Lung (tissue), 4 donors: ENCODE results near the genes ATL2 and SRSF7.

GRCh38 chr2:37601978-37602342 lies 69.5 kb downstream of the CDC42EP3 start:
- PRO-cap, result no peak
- RAMPAGE, long total RNA, result no peak
- RRBS, result no CpG with 5 or more reads among the region's 2 CpGs

- PRO-cap, result no peak
- RAMPAGE, long total RNA, result no peak
- RRBS, result no CpG with 5 or more reads among the region's 9 CpGs
These were observed 45.3 kb downstream of the CDC42EP3 start for GRCh38 chr2:37626147-37626600.

GRCh38 chr2:37642043-37642446 lies 29.4 kb downstream of the CDC42EP3 start:
- PRO-cap, result no peak
- RAMPAGE, long total RNA, result no peak
- RRBS, result no CpG with 5 or more reads among the region's 3 CpGs

GRCh38 chr2:37646018-37646378 lies 25.4 kb downstream of the CDC42EP3 start:
- PRO-cap, result no peak
- RAMPAGE, long total RNA, result no peak
- RRBS, result 97% methylated on average over 3 of the region's 10 CpGs

- PRO-cap, result no peak
- RAMPAGE, long total RNA, result no peak
- RRBS, result no CpG with 5 or more reads among the region's 10 CpGs
These were observed 82.3 kb upstream of the CDC42EP3 start for GRCh38 chr2:37753646-37754254.

DNA sequence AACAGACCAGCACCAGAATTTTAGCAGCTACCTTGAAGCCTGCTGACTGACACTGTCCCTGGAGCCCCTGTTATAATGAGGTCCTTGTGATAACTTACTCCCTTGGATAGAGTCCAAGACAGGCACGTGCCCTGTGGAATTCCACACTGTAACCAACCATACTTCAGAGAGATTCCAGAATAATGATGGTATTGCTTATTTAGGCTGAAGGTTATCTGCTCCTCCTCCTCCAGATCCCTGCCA lies 97.1 kb upstream of the RMDN2 start:
- PRO-cap, result no peak
- RAMPAGE, long total RNA, result no peak
- RRBS, result no CpG with 5 or more reads among the region's 1 CpG

GRCh38 chr2:37855173-37856078 lies 69.7 kb upstream of the RMDN2 start:
- PRO-cap, result no peak
- RAMPAGE, long total RNA, result no peak
- RRBS, result no CpG with 5 or more reads among the region's 17 CpGs

GRCh38 chr2:37918899-37919106 lies 6.3 kb upstream of the RMDN2 start:
- PRO-cap, result no peak
- RAMPAGE, long total RNA, result no peak

DNA sequence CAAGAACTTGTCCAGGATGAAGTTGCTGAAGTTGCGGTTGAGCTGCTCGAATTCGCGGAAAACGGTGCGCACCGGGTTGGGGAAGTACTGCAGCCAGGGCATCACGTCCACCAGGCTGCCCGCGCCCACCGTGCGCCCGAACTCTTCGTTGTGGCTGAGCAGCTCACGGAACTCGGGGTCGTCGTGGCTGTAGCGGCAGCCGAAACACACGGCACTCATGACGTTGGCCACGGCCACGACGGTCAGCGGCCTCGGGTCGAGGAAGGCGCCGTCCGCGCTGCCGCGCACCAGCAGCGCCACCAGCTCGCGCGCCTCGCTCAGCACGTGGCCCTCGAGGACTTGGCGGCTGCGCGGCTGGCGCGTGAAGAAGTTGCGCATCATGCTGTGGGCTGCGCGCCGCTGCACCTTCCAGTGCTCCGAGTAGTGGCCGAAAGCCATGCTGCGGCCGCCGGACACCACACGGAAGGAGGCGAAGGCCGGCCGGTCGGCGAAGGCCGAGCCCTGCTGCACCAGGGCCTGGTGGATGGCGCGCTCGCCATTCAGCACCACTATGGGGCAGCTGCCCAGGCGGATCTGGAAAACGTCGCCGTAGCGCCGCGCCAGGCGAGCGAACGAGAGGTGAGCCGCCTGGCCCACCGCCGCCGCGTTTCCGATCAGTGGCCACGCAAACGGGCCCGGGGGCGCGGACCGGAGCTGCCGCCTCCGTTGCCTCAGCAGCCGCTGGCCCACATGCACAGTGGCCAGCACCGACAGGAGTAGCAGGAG lies 1.2 kb downstream of the CYP1B1 start:
- PRO-cap, result no peak
- RAMPAGE, long total RNA, result no peak
- RRBS, result 9% methylated on average over 6 of the region's 91 CpGs

GRCh38 chr2:38075323-38075660 lies 659 bp downstream of the CYP1B1 start:
- PRO-cap, result no peak
- RAMPAGE, long total RNA, result no peak
- RRBS, result no CpG with 5 or more reads among the region's 20 CpGs

- PRO-cap, result no peak
- RAMPAGE, long total RNA, result no peak
- RRBS, result no CpG with 5 or more reads among the region's 17 CpGs
These were observed 16.1 kb upstream of the CYP1B1 start for GRCh38 chr2:38091717-38092817.

DNA sequence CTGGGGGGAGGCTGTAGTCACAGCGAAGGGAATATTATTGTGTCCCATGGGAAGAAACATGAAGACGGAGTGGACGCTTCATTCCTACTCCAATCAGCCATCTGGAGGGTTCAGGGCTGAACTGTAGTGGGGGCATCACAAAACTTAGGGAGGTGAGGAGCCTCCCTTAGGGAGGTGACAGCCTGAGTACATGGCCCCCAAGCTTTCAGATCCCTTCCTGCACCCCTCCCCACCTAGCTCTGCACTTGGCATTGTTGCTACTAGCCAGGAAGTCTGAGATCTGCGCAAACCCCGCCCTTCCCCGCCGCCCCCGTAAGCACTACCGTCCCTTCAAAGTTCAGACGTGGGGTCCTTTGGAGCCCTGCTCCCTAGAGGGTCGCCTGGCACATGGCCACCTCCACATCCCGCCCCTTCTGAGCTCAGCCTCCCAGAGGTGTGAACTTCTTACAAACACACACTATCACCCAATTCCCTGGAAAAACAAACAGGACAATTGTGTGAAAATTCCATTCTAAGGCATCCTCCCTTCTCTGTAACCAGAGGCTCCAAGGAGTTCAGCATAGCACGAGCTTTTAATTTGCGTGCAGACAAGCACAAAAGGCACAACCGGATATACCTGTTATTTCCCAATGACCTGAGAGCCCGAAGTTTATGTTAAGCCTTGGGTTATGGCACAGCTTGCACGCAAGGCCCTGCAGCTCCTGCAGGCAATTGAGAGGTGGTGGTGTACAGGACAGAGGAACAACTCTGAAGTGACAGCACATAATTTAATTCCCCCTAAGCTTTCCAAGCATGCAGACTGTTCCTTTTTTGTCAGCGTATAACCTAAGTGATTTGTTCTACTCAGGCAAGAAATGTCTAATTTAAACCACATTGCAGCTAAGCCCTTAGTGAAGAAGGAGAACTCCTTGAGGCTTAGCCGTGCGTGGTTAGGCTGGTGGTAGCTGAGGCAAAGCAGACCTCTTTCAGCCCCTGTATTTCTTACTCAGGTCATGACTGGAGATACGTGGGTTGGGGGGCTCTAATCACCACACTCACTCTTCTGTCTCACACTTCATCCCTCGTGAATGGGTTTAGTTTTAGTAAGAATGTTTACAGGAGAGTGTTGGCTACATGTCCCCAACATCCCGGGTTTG lies 20.2 kb upstream of the CYP1B1 start:
- PRO-cap, result no peak
- RAMPAGE, long total RNA, result no peak
- RRBS, result no CpG with 5 or more reads among the region's 23 CpGs

GRCh38 chr2:38244995-38245555 lies 132.0 kb downstream of the ATL2 start:
- PRO-cap, result no peak
- RAMPAGE, long total RNA, result no peak
- RRBS, result no CpG with 5 or more reads among the region's 5 CpGs

DNA sequence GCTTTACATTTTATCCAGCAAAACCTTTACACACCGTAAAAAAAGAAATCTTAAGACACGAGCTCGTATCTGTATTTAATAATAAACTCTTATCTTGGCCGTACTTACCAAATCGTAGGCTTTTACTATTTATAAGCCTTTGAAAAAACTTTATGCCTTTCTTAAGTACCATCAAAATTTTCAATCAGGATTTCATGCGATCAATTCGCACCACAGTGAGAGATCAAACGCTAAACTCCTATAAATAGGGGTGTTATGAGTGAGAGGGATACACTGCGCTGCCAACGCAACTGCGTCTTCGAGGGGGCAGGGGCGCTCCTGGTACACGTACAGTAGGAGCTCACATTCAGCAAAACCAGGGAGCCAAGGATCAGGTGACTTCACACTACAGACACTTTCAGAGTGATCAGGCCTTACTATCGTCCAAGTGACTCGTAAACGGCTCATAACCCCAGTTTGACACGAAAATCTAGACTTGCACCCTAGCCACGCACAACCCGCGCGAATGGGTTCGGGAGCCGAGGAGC lies 1.0 kb downstream of the ATL2 start:
- PRO-cap, result unidirectional peak, plus-strand start at position 352 of the sequence
- RAMPAGE, long total RNA, result no peak
- RRBS, result no CpG with 5 or more reads among the region's 24 CpGs

- PRO-cap, result bidirectional peak, plus-strand start at chr2:38377507, minus-strand start at chr2:38377273
- RAMPAGE, long total RNA, result start-site peak on the minus strand at chr2:38377240-38377259, 50 and 19 reads in 2 replicates
- RRBS, result under 1% methylated on average over 39 of the region's 126 CpGs
These were observed at the start of gene ATL2 for GRCh38 chr2:38376535-38377468. ATL2 (minus strand) TSS chr2:38377273.

GRCh38 chr2:38513602-38513938 lies 89.2 kb downstream of the HNRNPLL start:
- PRO-cap, result no peak
- RAMPAGE, long total RNA, result no peak
- RRBS, result no CpG with 5 or more reads among the region's 2 CpGs

GRCh38 chr2:38746437-38747127 lies 4.6 kb downstream of the SRSF7 start:
- PRO-cap, result no peak
- RAMPAGE, long total RNA, result no peak
- RRBS, result no CpG with 5 or more reads among the region's 3 CpGs

DNA sequence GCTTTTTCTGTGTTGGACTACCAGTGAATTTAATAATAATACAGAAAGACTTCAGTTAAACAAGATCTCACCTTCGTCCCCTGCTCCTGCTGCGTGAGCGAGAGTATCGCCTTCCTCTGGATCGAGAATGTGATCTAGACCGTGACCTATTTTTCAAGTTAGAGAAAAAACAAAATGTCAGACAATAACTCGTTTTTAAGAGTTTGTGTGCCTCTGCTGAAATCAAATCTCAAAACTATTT lies 2.7 kb downstream of the SRSF7 start:
- PRO-cap, result no peak
- RAMPAGE, long total RNA, result no peak
- RRBS, result no CpG with 5 or more reads among the region's 7 CpGs

- PRO-cap, result bidirectional peak, plus-strand start at chr2:38751467, minus-strand start at chr2:38751359
- RAMPAGE, long total RNA, result no peak
- RRBS, result 0% methylated on average over 10 of the region's 72 CpGs
These were observed at the start of gene SRSF7 for GRCh38 chr2:38750797-38751534. SRSF7 (minus strand) TSS chr2:38751361.

DNA sequence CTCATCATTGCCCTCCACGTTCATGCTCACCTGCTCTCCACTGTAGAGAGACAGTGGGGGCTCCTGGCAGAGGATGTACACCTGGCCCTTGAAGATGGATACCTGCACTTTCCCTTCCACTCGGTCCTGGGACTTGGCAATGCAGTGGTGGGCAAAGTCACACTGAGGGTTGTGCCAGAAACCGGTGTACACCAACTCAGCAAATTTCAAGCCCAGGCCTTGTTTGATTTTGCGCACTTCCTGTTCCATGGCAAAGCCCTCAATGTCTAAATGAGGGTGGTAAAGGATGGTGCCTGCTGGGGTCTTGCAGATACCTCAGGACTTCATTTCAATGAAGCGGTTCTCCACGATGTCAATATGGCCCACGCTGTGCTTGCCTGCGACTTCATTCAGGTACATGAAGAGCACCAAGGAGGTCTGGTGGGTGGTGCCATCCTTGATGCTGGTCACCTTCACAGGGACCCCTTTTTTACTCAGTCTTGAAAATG lies 32.6 kb downstream of the GEMIN6 start:
- PRO-cap, result no peak
- RAMPAGE, long total RNA, result no peak
- RRBS, result no CpG with 5 or more reads among the region's 8 CpGs